SJCRH30 (cell line): ENCODE measurements around a stretch of chr7.

DNA sequence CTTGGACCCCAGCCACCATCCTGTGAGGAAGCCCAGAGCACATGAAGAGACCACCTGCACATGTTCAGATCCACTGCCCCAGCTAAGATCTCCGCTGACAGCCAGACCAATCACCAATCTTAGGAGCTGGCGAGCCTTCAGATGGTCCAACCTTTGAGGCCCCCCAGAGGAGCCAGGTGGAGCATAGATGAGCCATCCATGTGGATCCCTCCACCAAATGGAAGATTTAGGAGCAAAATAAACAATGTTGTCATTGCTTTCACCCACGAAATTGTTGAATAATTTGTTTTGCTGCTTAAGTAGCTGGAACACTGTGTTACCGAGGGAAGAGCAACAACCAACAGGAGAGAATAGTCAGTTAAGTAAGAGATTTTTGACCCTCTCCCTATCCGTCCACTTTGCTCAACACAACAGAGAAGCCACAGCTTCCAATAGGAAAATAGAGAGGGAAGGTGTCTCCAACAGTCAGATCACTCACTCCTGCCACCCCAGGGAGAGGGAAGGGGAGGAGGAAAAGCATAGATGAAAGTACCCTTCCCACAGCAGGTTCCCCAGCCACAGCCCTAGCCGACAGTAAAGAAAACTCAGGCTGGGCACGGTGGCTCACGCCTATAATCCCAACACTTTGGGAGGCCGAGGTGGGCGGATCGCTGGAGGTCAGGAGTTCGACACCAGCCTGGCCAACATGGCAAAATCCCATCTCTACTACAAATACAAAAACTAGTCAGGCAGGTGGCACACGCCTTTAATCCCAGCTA lies 3.9 kb upstream of the ZKSCAN1 start:
- RAMPAGE, long total RNA, result no peak

DNA sequence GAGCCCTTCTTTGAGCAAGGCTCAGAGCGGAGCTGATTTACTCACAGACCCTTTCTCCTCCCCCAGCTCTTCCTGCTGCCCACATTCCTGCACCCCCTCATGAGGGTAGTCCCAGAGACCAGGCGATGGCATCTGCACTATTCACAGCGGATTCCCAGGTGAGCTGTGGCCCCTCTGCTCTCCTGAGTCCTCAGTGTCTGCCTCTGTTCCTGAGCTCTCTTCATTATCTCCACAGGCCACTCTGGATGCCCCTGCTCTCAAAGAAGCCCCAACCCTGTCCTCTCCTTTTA lies 14.3 kb downstream of the ZKSCAN1 start:
- RAMPAGE, long total RNA, result no peak

GRCh38 chr7:100034102-100035320 lies 15.1 kb upstream of the ZSCAN21 start:
- RAMPAGE, long total RNA, result no peak

GRCh38 chr7:100071259-100072357 lies 9.9 kb downstream of the ZNF3 start:
- RAMPAGE, long total RNA, result no peak

DNA sequence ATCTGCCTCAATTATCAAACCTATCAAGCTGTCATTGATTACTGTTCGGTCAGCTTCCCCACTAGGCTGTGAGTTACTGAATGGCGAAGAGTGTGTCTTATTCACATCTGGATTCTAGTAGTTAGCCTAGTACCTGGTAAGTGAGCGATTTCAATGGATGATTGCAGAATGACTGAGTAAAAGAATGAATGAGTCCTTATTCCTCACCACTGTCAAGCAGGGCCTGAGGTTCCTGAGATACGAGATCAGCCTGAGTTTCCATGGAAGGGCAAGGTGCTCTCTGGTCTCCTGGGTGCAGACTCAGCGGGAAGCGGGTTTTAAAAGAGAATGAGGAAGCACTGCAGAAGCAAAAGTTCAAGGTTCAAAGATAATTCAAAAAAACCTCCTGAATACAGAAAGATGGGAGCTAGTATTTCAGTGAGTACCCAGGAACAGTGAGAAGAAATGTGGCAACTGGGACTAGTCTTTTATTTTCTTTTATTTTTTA lies 4.4 kb downstream of the ZNF3 start:
- RAMPAGE, long total RNA, result no peak

DNA sequence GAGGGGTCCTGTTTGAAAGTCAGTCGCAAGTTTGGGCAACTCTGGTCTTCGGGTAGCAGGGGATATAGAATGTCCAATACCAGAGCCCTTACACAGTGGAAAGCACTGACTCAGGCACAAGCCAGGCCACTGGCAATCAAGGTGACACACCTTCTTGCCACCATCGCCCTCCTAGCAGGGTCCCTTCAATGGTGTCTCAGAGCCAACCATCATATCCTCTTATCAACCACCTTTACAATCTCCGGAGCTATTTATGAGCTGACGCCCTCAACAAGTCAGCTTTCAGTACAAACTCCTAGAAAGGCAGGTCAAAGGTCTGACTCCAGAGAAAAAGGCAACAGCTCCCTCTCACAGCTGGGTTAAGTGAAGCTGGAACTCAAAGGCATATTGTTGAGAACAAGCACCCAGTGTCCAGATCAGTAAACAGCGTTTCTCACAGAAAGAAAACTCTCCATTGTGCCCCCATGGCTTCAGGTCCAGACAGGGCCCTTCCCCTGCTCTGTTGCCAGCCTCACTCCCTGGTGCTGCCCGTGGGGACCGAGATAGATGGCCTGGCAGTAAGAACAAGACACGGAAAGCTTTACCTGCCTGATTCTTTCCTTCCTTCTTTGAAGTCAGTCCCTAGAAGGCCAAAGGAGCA lies 2.5 kb downstream of the ZNF3 start:
- RAMPAGE, long total RNA, result no peak

GRCh38 chr7:100080783-100081566 lies 548 bp downstream of the ZNF3 start:
- RAMPAGE, long total RNA, result no peak

DNA sequence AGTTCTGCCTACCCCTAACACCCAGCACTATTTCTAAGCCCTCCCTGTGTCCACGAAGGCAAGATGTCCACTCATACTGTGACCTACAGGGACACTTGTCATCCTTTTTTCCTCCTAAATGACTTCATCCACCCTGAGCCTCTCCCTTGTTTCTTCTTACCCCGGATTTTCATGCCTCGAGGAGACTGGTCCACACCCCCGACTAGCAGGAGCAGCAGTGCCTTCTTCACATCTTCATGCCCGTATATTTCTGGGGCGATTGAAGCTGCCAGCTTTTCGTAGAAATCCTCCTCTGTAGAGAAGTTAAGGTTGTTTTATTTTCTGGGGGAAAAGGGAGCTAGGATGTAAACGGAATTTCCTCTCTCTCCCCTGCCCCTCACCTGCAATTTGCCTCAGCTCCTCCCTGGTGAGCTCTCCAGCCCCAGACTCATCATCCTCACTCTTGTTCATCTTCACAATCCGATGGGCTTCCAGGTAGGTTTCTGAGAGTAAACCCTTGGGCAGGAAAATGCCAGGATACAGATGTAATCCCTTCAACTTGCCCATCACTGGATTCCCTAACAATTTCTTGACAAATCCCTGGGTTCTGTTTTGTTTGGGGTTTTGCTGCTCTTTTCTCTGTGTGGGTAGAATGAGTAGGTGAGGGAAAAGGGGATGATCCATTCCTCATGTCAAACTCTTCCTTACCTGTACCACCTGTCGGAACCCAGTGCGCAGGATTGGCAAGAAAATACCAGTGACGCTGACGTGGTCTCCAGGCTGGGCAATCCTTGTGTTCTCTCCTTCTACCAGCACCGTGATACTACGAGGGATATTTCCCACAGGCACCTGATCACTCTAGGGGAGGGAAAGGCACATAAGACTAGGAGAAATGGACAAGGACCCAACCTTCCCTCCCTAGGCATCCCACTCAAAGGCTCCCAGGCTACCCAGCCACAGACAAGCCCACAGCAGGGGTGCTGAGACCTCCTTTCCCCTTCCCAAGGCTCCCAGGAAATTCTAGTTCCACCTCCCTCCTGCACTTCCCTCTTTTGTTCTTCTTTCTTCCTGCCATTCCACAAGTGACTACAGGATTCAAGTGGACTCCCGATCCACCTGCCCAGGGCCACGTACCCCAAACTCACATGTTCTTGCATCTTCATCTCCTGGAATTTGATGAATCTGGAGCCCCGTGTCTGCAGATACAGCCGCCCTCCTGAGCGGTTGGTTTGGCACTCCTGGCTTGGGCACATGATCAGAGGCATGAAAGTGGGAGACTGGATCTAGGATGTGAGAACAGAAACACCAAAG lies 3.3 kb downstream of the MCM7 start:
- RAMPAGE, long total RNA, result no peak

DNA sequence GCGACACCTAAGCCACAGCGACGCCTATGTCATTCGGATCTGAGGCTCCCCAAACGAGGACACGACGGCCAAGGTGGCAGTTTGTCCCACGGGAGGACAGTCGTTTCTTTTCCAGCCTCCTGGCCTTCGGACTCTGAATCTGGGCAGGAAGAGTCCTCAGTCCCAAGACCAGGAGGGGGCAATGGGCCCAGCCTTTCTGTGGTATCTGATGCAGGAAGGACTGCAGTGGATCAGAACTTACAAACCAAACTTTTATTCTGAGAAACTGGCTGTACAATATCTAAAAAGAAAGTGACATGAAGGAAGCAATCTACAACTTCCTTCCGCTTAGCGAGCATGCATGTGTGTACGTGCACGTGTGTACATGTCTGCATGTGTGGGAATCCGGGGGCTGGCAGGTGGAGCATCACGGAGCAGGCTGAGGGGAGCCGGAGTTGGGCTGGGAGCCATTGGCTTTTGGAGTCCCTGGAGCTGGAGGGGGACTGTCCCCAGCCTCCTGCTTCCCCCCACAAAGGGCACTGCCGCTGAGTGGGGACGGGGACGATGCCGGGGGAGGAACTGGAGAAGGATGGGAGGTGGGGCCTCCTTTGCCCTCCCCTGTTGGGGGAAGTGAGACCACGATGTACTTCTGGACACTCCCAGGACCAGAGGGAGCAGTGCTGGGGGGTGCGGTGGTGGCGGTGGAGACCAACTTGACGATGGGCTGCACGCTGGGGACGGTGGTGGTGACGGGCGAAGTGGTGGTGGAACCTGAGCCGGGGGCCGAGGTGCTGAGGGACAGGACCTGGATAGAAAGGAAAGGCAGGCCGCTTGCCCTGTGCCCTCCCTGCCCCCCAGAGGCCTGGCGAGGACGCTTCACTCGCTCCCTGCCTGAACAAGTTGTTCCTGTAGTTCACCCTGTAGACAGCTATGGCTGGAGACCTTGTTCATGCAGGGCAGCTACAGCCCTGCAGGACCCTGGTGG lies 5.7 kb downstream of the AP4M1 start:
- RAMPAGE, long total RNA, result no peak

DNA sequence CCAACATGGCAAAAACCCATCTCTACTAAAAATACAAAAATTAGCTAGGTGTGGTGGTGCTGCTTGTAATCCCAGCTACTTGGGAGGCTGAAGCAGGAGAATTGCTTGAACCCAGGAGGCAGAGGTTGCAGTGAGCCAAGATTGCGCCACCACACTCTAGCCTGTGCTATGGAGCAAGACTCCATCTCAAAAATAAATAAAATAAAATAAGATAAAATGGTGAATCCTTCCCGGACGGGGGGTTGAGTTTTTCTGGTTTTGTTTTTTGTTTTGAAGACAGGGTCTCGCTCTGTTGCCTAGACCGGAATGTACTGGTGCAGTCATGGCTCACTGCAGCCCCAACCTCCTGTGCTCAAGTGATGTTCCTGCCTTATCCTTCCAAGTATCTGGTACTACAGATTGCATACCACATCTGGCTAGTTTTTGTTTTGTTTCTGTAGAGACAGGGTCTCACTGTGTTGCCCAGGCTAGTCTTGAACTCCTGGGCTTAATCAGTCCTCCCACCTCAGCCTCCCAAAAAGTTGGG lies 14.7 kb downstream of the STAG3 start:
- RAMPAGE, long total RNA, result no peak

DNA sequence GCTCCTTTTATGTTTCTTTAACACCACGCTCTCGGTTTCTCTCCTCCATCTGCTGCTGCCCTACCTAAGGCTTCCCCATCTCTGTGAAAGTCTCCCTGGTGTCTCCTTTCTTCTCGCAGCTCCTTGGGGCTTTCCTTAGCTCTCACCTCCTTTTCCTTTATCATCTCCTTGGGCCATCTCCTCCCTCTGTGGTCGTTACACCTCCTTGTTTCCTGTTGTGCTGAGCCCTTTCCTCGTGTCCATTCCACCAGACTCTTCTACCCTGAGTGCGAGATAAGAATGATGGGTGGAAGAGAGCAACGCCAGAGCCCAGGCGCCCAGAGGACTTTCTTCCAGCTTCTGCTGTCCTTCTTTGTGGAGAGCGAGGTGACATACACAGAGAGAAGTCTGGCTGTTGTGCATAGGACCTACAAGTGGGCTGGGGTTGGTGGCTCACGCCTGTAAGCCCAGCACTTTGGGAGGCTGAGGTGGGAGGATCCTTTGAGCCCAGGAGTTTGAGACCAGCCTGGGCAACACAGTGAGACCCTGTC lies 20.9 kb downstream of the STAG3 start:
- RAMPAGE, long total RNA, result no peak

- RAMPAGE, long total RNA, result no peak
Measured at GRCh38 chr7:100208883-100209795, 10.6 kb upstream of the PVRIG start.

GRCh38 chr7:100218975-100219664 lies 629 bp upstream of the PVRIG start:
- RAMPAGE, long total RNA, result no peak

DNA sequence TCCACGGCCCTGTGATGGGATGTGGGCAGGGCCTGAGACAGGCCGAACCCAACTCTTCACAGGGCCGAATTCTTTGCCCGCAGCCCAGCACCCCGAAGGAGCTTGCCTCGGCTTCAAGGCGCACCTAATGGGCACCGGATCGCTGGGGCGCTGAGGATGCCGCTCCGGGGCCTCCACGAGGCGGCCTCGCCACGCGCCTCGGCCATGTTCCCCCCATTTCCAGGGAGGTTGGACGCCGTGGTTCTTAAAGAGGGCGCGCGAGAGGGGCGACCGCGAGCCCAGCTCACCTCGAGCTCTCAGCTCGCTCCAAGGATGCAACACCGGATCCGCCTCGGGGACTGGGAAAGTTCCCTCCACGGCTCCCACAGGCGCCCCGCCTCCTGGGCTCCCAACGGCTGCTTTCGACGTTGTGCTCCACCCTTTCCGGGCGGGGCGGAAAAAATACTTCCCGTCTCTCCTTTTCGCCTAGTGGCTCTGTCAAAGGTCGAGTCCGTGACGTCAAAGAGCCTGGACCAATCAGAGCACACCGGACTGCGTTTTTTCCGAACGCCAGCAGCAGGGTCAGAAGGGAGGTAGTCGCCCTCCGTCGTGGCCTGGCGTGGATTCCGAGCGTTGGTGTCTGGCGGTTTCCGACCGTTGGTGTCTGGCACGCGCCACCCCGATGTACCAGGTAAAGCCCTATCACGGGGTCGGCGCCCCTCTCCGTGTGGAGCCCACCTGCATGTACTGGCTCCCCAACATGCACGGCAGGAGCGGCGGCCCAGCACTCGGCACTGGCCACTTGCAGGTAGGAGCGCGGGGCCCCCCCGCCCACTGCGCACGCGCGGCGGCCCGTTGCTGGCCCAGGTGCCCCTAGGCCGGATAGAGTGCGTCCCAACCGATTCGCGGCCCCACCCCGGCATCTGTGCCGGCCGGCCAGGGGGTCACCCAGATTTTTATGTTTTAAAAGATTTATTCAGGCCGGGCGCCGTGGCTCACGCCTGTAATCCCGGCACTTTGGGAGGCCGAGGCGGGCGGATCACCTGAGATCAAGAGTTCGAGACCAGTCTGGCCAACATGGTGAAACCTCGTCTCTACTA lies 22.0 kb upstream of the PILRB start:
- RAMPAGE, long total RNA, result no peak

DNA sequence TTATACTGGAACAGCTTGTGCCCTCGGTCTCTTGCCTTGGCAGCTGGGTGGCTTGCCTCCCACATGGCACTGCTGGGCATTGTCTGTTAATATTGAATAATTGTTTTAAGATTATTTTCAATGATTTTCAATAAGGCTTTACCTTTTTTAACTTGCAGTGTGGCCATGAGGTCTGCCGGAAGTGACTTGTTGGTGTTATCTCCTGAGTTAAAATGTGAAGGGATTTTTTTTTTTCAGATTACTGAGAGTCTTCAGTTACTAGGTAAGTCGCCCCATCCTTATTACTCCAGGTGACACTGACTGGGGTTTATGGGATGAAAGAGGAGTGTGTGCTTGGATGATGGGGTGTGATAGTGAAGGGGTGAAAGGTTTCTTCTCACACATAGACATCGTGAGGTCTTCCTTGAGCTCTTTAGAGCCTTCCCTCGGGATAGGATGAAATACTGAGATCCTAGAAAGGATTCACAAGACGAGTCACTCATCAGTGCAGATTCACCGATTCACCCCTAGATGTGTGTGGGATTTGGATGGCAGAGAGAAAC lies 12.1 kb upstream of the PILRB start:
- RAMPAGE, long total RNA, result no peak

- RAMPAGE, long total RNA, result no peak
Measured at GRCh38 chr7:100362714-100363265, 4.9 kb downstream of the PILRB start.

GRCh38 chr7:100367998-100368975 lies 5.0 kb upstream of the PILRA start:
- RAMPAGE, long total RNA, result no peak

DNA sequence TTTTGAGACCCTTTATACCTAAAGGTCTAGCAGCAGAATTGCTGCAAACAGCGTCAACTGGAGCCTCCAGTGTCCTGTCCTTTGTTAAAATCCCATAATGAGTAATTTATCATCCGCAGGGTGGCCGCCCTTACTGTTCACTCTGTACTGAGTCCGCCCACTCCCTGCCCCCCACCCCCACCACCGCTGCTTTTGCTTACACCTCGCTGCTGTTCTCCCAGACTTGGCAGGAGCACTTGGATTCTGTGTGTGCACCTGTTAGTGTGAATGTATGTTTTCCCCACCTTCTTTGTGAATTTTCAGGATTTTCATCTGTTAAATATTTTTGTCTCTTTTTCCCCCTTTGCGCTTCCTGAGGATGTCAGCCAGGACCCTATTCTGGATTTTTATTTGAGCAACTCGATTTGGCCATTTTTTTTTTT lies 8.0 kb downstream of the AGFG2 start:
- RAMPAGE, long total RNA, result no peak

- RAMPAGE, long total RNA, result no peak
Measured at GRCh38 chr7:100568768-100569800, 4.6 kb downstream of the SAP25 start.

DNA sequence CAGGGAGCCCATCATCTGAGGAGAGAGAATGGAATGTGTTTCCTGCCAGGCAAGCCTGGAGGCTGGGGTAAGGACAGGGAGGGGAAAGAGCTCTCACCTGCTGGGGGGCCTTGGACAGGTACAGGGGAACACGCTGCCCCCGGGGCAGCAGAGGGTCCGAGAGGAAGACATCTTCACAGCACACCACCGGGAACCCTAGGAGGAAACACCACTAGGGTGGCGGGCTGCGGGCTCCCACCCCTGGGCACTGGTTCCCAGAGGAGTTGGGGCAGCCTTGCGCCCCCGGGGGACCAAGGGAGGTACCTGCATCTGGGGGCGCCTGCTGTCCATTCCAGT lies 1.2 kb downstream of the SAP25 start:
- RAMPAGE, long total RNA, result no peak